Pulmonary artery (tissue), 1 donor: ENCODE results near the genes TOMM20 and LGALS8.

- PRO-cap = no peak
These were observed 148.5 kb downstream of the TOMM20 start for GRCh38 chr1:234980283-234980412.

DNA sequence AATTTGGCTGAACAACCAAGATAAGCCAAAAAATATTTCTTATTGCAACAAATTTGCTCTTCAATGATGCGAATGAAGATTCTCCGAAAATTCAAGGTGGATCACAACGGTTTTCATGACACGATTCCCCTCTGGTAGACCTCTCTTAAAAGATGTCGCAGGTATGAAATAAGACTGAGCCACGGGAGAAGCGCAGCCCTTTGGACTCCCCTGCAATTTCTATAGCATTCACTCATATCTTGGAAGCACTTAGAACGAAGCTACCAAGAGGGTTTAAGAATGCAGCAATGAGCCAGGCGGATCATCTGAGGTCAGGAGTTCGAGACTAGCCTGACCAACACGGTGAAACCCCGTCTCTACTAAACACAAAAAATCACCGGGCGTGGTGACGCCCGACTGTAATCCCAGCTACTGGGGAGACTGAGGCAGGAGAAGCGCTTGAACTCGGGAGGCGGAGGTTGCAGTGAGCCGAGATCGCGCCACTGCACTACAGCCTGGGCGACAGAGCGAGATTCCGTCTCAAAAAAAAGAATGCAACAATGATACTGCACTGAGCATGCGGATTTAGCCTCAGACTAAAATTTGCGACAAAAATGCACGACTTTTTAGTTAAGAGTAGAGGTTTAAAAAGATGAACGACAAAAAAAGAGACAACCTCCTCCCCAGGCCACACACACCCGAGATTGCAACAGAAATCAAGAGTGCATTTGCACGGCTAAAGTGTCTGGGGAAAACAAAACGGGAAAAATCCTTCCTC lies 806 bp downstream of the TOMM20 start:
- PRO-cap = no peak

GRCh38 chr1:235128410-235129345 lies at the start of gene TOMM20:
TOMM20 (minus strand) TSS chr1:235128837.
- PRO-cap = bidirectional peak, plus-strand start at chr1:235129025, minus-strand start at chr1:235128837

DNA sequence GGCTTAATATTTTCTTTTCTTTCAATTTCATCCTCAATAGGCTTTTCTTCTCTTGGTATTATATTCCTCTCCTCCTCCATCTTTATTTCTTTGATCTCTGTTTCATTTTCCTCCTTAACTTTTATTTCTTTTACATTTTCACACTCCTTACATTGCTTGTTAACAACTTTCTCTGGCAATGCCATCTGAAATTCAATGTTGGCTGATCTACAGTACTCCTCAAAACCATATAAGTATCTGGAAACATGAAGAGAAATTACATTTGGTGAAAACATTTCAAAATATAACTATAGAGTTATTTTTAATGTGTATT lies 59.2 kb upstream of the RBM34 start:
- PRO-cap = no peak

DNA sequence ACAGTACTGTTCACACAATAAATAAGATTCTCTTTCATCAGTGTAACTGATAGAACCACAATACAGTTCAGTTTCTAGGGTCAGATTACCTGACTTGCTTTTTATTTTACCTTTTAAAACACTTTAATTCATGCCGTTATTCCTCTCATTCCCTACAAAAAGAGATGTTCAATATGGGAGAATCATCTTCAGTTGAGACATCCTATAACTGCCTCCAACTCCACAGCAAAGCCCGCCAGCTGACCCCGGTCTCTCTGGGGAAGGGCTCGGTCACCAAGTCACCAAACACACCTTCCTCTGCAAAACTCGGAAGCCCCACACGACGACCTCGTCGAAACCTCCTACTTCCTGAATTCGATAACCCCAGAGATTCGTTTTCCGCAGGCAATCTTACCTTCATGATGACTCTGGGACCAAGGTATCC lies 1.4 kb downstream of the ARID4B start:
- PRO-cap = no peak

DNA sequence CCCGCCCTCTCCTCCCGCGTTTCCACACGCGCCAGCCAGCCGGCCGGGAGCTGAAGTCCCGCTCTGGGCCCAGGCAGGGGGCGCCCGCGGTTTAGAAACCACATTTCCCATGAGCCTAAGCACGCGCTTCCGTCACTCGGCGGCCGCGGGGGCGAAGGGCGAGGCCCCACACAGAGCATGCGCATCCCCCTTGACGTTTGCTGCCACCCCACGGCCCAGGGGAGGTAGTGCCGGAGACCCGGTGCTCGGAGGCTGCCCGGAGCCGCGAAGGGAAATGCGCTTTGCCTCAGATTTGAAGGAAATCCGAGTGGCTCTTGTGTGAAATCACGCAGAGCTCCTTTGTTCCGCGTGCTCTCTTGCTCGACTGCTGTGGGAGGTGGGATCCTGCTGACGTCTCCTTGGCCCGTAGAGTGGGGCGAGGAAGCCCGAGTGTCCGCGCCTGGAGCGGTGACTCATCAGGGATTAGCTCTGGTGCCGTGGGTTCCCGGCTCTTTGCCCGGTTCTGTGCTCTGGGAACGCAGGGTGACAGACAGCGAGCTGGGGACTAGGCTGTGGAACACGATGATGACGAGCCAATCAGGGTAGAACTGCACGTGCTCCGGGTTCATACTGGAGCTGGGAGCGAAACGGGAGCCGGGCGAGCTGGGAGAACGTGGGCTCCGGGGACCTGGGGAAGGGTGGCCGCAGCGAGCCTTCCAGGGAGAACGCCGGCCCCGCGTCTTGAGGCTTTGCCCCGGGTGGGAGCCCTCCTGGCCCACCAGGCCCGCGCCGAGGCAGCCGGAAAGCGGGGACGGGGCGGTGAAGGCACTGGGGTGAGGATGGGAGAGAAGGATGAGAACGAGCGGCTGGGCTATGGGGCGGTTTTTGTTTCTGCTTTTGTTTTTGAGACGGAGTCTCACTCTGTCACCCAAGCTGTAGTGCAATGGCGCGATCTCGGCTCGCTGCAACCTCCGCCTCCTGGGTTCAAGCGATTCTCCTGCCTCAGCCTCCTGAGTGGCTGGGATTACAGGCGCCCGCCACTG lies 581 bp upstream of the B3GALNT2 start:
- PRO-cap = bidirectional peak, plus-strand start at position 211 of the sequence, minus-strand start outside the sequence; bidirectional peak, plus-strand start at position 499 of the sequence, minus-strand start at position 366 of the sequence

DNA sequence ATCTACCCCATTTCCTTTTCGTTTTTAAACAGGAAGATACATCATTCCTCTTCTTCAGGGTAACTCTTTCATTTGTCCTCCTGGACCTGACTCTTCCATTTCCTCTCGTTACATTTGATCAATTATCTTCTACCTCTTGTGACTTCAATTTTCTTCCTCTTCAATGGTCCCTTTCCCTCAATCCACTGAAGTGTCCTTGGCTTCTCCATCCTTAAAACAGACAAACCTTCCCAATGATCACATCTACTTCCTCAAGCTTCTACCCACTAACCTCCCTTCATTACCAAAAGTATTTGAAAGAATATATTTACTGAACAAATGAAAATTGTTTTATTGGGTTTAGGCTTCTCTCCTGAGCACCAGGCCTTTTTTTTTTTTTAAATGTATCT lies 7.6 kb downstream of the LYST start:
- PRO-cap = no peak

- PRO-cap = no peak
These were observed 66.1 kb downstream of the NID1 start for GRCh38 chr1:235998820-235999238.

DNA sequence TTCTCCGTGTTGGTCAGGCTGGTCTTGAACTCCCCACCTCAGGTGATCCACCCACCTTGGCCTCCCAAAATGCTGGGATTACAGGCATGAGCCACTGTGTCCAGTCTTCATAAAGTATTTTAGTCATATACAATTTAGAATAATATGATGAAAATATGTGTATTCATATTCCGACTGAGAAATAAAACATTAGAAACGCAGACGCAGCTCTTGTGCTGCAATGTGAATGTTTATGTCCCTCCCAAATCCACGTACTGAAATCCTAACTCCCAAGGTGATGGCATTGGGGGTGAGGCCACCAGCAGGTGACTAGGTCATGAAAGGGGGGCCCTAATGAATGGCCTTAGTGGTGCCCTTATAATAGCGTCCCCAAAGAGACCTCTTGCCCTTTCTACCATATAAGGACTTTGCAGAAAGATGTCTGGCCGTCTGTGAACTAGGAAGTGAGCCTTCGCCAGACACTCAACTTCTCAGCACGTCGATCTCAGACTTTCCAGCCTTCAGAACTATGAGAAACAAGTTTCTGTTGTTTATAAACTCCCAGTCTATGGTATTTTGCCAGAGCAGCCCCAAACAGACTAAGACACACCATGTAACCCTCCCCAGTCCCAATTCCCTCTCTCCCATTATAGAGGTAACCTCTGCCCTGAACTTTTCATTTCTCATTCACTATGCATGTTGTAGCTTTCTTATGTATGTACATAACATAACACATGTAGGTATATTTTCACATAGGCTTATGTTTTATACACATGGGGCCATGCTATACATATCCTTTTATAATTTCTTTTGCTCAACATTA lies 55.8 kb downstream of the NID1 start:
- PRO-cap = no peak

- PRO-cap = no peak
These were observed 934 bp upstream of the GPR137B start for GRCh38 chr1:236141360-236141849.

DNA sequence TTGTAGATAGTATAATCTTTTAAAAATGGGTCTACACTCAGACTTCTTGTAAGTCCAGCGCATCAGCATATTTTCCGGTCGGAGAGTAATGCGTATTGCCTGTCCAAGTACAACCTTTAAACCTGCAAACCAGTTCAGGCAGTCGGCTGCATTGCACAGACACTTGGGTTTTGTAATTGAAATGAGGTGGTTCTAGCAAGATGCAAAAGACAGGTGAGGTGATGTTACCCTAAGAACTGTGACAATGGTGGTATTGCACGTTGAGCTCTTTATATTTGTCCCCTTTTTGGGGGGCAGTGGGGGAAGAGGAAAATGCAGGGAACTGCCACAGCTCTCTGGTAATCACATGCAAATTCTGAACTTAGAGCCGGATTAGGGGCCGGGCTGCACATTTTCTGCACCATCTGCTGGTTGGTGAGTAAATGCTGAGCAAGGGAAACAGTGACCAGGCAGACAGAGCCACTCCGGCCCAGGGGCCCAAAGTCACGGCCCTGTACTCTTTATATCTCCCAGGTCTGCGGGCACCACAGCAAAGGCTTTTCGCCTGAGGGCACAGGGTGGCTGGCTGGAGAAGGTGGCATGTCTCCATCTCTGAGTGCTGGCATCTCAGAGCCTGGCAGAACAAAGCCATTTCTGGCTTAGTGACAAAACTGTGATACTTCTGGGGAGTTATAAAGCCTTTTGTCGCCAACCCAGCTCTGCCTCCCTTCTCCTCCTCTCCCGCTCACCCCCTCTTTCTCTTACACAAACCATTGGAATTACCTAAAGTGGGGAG lies 2.4 kb downstream of the GPR137B start:
- PRO-cap = no peak

- PRO-cap = no peak
These were observed 8.1 kb downstream of the GPR137B start for GRCh38 chr1:236150431-236150908.

GRCh38 chr1:236516823-236517308 lies 6.9 kb upstream of the LGALS8 start:
- PRO-cap = no peak

- PRO-cap = bidirectional peak, plus-strand start at chr1:236523985, minus-strand start at chr1:236523844
These were observed at the start of gene LGALS8 for GRCh38 chr1:236522845-236524159. LGALS8 (plus strand) TSS chr1:236523982.

DNA sequence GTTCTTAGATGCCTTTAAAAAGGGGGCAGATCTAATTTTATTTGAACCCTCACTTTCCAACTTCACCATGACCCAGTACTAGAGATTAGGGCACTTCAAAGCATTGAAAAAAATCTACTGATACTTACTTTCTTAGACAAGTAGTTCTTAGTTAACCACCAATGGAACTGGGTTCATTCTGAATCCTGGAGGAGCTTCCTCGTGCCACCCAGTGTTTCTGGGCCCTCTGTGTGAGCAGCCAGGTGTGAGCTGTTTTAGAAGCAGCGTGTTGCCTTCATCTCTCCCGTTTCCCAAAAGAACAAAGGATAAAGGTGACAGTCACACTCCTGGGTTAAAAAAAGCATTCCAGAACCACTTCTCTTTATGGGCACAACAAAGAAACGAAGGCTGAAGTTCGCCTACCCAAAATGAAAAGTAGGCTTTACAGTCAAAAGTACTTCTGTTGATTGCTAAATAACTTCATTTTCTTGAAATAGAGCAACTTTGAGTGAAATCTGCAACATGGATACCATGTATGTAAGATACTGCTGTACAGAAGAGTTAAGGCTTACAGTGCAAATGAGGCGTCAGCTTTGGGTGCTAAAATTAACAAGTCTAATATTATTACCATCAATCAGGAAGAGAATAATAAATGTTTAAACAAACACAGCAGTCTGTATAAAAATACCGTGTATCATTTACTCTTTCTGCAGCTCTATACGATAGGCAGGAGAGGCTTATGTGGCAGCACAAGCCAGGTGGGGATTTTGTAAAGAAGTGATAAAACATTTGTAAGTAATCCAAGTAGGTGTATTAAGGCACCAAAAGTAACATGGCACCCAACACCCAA lies 26.4 kb downstream of the LGALS8 start:
- PRO-cap = no peak

DNA sequence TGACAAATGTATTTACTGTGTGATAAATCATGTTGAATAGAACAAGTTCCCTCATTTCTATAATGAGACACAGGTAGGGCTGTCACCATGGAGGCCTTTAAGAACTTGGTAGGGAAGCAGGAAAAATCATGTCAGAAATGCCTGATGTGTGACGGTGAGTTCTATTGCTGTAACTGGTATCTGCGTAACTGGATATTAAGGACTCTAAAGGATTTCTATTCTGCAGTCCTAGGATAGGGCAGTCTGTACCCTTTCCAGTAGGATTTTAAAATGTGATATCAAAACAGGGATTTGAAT lies 15.5 kb downstream of the ACTN2 start:
- PRO-cap = no peak

- PRO-cap = no peak
These were observed 37.7 kb upstream of the MTR start for GRCh38 chr1:236757376-236757763.

GRCh38 chr1:236997164-236998400 lies 6.7 kb downstream of the MT1HL1 start:
- PRO-cap = bidirectional peak, plus-strand start at chr1:236998091, minus-strand start at chr1:236997861; unidirectional peak, plus-strand start at chr1:236998091

GRCh38 chr1:239353391-239353872 lies 32.9 kb upstream of the CHRM3 start:
- PRO-cap = no peak

GRCh38 chr1:239389756-239390124 lies 3.4 kb downstream of the CHRM3 start:
- PRO-cap = no peak